A673 (cell line): ENCODE measurements around a stretch of chr6.

DNA sequence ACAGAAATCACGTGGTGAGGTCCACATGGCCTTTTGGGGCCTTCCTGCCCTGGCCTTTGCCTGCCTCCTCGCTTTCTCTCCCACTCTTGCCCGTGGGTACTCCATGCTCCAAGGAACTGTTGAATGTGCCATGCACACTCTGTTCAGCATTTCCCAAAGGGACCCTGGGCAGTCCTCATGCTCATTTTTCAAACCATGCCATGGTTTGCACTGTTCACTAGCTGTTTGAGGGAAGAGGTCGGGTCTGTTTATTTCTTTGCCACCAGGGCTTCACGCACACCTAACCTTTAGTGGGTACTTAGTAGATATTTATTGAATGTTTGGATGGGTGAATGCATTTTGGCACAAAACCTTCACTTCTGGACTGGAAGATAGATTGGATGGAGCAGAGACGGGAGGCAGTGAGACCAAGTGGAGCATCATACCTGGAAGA is 191.0 kb downstream of the FARS2 start:
- PRO-cap: no peak

DNA sequence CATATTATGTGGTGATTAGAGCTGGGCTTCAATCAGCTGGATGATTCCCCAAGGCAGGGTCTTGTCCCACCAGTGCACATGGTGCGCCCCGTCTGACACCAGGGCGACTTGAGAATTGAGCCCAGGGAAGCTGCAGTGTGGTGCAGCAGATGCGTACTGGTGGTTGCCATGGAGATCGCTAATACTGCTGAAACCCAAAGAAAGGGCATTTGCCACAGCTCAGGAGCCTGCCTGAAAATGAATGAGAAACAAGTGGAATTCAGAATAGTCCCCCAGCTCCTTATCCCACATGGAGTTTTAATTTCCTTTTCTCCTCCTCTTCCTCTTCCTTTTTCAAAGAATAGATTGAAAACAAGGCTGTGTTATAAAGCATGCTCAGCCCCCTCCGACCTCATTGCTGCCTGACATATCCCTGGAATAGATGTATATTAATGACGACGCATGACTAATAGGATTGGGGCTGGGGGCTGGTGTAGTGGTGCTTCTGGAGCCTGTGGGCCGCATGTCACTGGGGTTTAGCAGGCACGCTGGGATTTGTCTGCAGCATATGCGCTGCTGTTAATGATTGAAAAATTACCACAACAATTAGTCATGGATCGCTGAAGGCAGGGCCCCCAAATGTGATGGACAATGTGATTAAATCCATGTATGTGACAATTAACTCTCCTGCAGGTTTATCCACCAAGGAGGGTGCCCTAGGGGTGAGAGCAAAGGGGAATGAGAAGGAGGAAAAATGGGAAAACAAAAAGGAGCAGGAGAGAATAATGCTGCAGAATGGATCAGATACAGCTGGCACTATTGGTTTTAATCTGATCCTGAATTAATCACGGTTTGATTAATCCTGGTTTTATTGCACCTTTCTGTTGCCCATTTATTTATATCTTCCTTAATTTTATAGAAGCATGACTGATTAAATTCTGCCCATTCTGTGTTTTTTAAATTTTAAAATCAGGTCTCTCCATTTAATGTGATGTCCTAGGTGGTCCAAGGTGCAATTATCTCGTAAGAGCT is 210.7 kb downstream of the FARS2 start:
- PRO-cap: no peak

- PRO-cap: no peak
Measured at GRCh38 chr6:5508860-5509610, 247.7 kb downstream of the FARS2 start.

- PRO-cap: no peak
Measured at GRCh38 chr6:5685766-5686202, 320.9 kb downstream of the NRN1 start.

- PRO-cap: bidirectional peak, plus-strand start at chr6:5724004, minus-strand start at chr6:5724010
Measured at GRCh38 chr6:5723675-5724663, 282.8 kb downstream of the NRN1 start.

- PRO-cap: no peak
Measured at GRCh38 chr6:5729780-5730435, 276.8 kb downstream of the NRN1 start.

DNA sequence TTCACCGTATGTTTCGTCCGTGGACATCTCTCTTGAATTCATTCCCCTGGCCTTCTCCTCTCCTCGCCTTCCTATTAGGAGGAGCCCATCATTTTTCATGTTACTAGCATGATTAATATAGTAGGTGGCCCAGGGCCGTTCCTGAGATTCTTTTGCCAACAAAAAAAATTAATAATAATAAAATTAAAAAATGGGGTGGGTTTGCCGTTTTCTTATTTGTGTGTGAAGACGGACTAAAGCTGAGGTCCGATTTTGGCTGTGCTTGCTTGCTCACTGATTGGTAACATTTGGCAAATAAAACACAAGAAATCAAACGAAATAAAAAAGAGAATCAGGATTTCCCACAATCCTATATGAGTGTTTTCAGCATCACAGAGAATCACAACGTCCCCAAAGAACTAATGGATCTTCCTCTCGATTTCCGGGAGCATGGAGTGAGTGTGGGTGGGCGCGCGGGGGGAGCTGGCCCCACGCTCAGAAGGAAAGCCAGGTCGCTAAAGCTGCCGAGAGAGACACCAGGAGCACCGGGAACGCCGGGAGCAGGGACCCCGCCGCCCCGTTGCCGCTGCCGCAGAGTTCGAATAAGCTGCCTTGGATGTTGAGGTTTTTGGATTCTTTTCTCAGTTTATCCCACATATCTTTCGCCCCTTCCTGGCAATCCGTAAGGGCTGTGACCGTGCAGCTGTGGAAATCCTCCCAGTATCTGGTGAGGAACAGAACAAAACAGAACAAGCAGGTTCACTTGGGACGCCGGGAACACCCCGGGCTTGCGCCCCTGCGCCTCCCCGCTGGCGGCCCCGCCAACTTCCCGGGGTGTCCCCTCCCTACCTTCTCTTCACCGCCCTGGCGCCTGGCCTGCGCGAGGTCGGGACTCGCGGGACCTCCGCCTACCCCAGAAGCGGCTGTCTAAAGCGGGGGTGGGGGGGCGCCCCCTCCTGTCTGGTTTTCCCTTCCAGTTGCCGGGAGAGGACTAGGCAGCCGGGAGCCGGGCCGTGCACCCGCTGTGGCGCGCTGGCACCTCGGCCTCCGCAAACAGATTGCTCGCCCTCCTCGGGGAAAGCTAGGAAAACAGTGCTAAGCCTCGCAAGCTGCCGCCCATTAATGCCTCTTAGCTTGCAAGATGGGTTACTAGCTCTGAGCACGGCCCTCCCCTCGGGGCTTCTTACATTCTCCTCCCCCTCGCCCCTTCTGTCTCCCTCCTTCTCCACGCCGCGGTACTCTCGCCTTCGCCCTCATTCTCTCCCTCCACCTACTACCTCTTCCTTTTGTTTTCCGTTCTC is 7.8 kb downstream of the NRN1 start:
- PRO-cap: unidirectional peak, plus-strand start at position 489 of the sequence; bidirectional peak, plus-strand start at position 699 of the sequence, minus-strand start at position 705 of the sequence; bidirectional peak, plus-strand start at position 832 of the sequence, minus-strand start at position 807 of the sequence; bidirectional peak, plus-strand start at position 1,189 of the sequence, minus-strand start at position 1,039 of the sequence

DNA sequence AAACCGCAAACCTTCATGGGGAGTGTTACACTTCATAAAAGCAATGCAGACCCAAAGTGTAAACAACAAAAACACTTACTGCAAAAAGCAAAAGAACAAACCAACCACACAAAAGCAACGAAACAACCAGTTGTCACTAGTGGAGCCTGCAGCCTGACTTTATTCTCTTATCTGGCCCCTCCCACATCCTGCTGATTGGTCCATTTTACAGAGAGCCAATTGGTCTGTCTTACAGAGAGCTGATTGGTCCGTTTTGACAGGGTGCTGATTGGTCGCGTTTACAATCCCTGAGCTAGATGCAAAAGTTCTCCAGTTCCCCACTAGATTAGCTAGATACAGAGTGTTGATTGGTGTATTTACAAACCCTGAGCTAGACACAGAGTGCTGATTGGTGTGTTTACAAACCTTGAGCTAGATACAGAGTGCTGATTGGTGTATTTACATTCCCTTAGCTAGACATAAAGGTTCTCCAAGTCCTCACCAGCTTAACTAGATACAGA is 24.0 kb downstream of the LY86 start:
- PRO-cap: no peak

GRCh38 chr6:6654309-6655348 is 66.1 kb downstream of the LY86 start:
- PRO-cap: no peak

GRCh38 chr6:6683287-6684485 is 95.2 kb downstream of the LY86 start:
- PRO-cap: no peak

GRCh38 chr6:6688269-6688813 is 99.8 kb downstream of the LY86 start:
- PRO-cap: no peak

- PRO-cap: no peak
Measured at GRCh38 chr6:6751560-6751896, 163.0 kb downstream of the LY86 start.

- PRO-cap: no peak
Measured at GRCh38 chr6:6861254-6861689, 246.5 kb upstream of the RREB1 start.

- PRO-cap: no peak
Measured at GRCh38 chr6:6927295-6928379, 180.1 kb upstream of the RREB1 start.

GRCh38 chr6:7107232-7107655 is 517 bp upstream of the RREB1 start:
- PRO-cap: no peak

GRCh38 chr6:7130164-7130612 is 22.4 kb downstream of the RREB1 start:
- PRO-cap: no peak

DNA sequence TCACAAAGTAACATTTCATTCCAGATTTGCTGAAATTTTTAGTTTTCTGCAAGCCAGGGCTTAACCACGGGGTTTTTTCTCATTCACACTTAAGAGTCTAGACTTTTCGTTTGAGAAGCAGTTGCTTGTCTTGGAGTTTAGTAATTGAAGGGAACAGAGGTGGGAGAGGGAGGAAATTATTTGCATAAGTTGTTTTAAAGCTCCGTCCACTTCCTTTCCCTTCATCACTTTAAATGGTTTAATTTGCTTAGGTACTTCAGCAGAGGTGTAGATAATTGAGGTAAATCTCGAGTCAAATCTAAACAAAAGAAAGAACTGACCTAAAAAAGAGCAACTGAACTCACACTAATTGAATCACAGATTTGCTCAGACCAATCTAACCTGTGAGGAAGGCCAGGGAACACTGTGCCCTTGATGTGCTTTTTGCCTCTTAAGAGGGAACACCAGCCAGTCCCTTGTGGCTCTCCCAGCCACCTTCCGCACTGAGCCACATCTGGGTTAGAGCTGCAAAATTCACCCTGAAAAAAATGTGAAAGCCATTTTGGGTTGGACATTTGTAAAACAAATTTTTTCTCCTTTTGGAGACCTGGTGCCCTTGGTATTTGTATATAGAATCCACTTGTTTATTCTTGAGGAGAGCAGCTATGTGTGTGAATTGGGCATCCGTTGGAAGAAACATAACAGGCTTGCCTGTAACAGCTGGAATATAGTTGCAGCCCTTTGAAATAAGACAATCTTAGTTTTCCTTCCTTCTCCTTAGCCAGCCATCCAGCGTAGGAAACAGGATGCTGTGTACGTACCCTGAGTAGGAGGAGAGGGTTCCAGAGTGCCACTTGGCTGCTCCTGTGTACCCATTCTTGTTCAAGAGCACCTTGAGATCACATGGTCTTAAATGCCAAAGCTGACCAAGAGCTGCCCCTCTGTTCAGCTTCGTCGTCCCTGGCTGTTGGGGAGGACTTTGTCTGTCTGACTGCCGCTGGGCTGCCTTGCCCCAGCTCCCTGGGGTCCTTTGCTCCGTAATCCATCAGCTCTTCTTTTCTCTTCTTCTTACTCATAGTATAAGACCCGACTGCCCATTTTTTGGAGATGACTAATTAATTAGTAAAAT is 48.6 kb downstream of the RREB1 start:
- PRO-cap: unidirectional peak, plus-strand start at position 400 of the sequence; bidirectional peak, plus-strand start outside the sequence, minus-strand start at position 960 of the sequence

DNA sequence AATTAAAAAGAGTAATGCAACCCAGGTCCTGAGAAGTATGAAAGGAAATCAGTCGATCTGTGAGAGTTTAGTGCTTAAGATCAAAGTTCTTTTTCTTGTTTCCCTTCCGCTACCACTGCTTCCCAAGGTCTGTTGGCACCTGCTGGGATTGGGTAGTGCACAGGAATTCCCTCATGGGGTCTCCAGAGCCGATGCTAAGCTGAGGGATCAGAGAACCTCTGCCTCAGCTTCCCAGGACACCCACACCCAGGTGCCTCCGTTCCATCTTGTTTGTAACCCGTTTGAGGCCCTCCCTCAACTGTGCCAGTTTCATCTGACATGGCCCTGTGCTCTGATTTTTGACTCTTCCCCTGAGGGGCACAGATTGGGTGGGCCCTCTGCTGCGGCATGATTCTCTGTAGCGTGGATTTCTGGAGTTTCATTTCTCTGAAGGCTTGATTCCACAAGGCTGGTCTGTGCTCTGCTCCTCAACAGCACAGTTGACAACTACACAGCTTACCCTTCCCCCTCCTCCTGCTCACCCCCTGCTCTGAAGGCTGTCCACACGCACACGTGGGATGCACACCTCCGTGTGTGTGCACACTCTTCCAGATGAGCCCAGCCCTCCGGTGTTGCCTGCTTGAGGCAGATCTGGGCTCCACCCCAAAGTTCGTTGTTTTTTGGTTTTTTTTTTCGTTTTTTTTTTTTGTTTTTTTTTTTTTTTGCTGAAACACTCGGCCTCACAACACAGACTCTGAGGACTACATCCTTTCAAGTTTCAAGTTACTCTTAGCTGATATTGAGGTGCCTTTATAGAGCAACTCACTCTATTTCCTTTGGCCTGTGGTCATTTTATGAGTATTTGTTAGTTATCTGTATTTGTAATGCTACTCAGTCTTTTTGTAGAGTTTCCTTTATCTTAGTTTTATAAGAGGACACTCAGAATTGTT is 88.0 kb downstream of the RREB1 start:
- PRO-cap: no peak

- PRO-cap: no peak
Measured at GRCh38 chr6:7250509-7251425, 62.2 kb downstream of the SSR1 start.

DNA sequence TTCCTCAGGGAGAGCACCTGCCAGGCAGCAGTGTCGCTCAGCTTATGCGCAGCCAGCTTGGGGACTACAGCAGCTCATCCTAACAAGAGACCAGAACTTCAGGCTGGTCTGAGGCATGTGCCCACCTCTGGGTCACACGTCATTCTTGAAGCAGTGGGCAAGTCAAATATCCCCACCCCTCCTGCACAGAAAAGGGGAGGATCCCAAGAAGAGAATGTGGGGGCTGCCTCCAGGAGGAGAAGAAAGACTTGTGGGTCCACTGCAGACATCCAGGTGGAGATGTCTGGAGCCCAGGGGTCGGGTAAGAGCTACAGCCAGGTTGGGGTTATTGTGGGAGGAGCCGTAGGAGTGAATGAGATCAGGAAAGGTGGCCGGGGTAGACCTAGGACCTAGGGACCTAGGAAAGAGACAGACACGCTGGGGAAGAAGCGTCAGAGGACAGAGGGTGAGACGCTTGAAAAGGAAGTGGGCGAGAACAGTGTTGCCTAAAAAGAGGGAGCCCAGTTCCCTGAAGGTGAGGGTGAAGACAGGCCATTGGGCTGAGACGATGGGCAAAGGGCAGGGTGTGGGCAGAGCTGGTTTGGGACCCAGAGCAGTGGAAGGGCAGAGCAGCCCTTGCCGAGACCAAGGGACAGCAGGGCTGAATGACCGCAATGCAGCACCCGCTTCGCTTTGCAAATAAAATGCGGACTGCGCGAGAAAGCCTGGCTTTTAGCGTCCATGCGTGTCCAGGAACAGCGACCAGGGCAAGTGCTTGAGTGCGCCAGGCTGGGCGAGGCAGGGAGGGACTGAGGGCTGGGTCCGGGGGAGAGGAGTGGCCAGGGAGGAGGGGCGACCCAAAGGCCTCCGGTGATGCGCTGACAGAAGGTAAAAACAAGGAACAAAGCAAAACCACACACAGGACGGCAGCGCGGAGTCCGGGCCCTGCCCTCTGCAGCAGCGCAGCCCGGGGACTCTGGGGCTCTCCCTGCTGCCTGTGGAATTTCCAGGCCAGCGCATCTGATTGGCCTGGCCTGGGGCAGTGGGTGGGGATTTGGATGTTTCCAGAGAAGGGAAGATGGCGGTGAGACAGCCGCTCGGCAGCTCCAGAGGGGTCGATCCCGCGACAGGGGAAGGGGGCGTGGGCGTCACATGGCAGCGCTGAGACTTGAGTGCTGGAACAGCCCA is 52.2 kb downstream of the SSR1 start:
- PRO-cap: bidirectional peak, plus-strand start at position 1,040 of the sequence, minus-strand start at position 957 of the sequence